Diencephalon (tissue), 2 donors: ENCODE measurements around a stretch of chr21.

- RAMPAGE, long total RNA = no peak
Observed at GRCh38 chr21:38089676-38090250, 167.0 kb upstream of the KCNJ15 start.

DNA sequence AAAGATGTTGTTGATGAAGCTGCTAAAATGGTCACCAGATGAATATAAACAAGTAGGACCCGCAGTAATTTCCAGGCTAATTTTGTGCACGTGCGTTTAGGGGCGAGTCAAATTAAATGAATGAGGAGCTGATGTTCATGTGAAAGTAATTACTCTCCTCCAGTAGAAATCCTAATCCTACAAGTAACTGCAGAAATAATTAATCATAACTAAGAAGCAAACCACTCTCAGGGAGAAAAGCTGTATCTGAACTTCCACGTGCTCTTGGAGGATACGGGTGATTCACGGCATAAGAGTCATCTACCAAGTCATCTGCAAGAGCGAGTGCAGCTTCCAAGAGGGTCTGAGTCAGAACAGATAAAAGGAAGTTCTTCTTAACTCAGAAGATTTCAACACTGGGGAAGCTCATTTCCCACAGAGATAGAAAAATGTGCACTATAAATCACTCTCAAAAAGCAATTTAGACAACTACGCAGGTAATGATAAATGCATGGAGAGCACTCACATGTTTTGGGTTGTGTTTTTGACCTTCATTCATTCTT is 20.6 kb downstream of the KCNJ15 start:
- RAMPAGE, long total RNA = no peak

- RAMPAGE, long total RNA = no peak
Observed at GRCh38 chr21:38291999-38292198, 35.1 kb downstream of the KCNJ15 start.

GRCh38 chr21:38306437-38306912 is 49.7 kb downstream of the KCNJ15 start:
- RAMPAGE, long total RNA = no peak

GRCh38 chr21:38376276-38377074 is 119.7 kb downstream of the KCNJ15 start:
- RAMPAGE, long total RNA = no peak

GRCh38 chr21:38448573-38448914 is 49.7 kb downstream of the ERG start:
- RAMPAGE, long total RNA = no peak

DNA sequence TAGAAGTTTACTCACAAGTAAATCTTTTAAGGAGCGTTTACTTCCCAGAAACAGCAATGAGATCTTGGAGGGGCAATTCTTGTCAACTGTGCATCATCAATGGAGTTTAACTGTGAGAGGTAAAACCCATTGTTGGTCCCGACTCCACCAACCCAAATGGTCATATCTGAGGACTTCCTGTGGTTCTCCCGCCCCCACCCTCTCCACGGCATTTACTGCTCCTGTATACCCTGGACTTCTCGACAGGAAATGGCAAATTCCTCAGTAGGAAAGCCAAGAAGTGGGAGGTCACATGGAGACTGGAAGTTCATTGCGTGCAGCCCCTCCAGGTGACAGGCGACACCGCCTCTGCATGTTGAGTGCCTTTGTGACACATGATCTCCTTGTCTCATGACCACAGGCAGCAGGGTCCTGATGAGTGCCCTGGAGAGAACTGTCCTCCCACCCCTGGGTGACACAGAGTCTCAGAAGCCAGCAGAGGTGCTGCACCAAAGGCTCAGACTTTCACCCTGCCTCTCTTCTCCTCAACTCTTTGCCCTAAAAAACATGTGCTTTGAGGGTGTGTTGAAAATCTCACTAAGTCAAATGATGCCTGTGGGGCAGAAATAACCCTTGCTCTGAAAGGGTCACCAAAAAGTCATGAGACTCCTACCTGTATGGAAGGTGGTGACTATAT is 24.1 kb downstream of the ERG start:
- RAMPAGE, long total RNA = no peak

DNA sequence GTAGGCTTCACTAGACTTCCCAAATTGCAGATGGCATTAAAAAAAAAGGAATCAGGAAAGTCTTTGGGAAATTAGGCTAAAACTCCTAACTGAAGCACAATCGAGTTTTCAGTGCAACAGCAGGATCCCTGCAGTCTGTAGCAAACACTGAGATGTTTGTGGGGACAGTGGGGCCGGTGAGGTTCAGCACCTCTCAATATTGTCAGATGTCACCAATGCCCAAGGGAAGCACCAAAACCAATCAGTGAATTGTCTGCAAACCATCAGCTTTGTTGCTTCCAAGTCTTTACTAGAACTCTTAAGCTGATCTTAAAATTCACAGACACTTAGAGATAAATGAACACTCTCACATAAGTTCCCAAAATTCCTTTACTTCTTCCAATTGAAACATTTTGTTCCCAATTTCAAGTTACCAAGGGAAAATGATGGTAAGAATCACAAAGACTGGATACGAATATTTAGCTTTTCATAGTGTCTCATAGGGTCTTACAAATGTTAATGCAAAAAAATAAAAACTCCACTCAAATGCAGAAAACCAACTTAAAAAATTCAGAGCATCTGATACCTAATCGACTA is 2.5 kb downstream of the ERG start:
- RAMPAGE, long total RNA = no peak

GRCh38 chr21:38740258-38740479 is 65.6 kb upstream of the ETS2 start:
- RAMPAGE, long total RNA = no peak

GRCh38 chr21:38787227-38788318 is 18.2 kb upstream of the ETS2 start:
- RAMPAGE, long total RNA = no peak

GRCh38 chr21:38820287-38821201 is 14.8 kb downstream of the ETS2 start:
- RAMPAGE, long total RNA = no peak

GRCh38 chr21:38831161-38832266 is 25.8 kb downstream of the ETS2 start:
- RAMPAGE, long total RNA = no peak

GRCh38 chr21:38909065-38909580 is 103.4 kb downstream of the ETS2 start:
- RAMPAGE, long total RNA = no peak

DNA sequence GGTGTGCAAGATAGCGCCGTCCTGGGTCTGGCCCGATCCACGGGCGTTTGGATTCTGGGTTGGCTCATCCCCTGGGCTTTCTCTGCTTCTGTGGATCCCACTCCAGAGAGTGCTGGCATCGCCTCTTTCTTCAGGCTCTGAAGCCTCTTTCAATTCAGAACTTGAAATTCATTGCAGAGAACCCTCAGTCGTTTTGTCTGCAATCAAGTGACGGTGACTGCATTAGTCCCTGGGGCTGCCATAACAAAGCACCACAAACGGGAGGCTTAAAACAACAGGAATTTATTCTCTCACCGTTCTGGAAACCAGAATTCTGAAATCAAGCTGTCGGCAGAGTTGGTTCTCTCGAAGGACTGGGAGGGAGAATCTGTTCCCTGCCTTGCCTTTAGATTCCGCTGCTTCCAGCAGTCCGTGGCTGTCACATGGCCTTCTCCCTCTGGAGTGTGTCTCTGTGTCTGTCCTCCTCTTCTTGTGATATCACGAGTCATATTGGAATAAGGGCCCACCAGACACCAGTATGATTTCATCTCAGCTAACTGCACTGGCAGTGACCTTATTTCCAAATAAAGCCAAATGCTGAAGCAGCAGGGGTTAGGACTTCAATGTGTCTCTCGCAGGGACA is 181.7 kb downstream of the ETS2 start:
- RAMPAGE, long total RNA = no peak

GRCh38 chr21:38997141-38997773 is 186.0 kb downstream of the PSMG1 start:
- RAMPAGE, long total RNA = no peak

DNA sequence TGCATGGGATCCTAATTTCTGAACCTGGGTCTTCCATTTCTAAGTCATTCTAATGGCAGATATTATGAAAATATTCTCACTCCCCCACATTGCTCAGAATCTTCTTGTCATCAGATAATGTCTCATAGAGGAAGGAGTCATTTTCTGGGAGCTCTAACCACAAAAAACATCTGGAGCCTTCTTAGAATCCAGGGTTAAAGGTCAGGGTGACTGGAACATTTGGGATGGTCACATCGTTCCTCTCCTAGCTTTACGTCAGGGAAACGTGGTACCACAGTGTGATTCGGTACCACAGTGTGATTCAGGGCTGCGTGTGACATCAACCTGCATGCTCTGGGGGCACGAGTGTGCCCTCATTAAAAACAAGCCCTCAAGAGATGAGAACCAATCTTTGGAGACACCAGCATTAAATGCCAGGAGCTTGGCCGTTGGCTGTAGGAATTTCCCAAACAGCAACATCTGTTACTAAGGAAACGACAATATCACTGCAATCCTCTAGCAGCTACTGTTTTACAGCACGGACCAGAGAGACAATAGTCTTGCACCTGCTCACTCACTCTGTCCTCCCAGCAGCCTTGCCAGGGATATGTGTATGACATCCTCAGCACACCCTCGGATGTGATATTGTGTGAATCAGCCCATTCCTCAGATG is 179.1 kb downstream of the PSMG1 start:
- RAMPAGE, long total RNA = no peak

DNA sequence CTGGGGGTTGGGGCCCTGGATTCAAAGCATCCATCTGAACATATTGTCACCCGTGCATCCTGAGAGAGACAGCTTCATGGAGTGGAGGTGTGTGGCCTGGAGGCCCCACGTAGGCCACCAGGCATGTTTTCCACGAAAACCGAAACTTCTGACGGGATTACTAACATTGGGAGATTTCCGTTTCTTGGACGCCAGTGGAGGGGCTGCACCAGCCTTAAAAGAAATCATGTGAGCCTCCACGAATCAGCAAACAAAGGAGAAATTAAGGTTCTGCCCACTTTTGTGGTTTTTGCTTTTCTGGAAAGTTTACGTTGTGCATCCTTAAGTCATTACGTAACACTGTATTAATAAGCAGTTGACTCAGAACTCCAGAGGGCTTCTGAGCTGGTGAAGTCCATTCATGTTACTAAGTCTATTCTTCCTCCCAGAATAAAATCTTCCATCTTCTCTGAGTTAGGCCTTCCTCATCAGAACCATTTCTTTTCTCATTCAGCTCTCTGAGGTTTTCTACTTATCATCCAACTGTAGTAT is 168.5 kb downstream of the PSMG1 start:
- RAMPAGE, long total RNA = no peak

DNA sequence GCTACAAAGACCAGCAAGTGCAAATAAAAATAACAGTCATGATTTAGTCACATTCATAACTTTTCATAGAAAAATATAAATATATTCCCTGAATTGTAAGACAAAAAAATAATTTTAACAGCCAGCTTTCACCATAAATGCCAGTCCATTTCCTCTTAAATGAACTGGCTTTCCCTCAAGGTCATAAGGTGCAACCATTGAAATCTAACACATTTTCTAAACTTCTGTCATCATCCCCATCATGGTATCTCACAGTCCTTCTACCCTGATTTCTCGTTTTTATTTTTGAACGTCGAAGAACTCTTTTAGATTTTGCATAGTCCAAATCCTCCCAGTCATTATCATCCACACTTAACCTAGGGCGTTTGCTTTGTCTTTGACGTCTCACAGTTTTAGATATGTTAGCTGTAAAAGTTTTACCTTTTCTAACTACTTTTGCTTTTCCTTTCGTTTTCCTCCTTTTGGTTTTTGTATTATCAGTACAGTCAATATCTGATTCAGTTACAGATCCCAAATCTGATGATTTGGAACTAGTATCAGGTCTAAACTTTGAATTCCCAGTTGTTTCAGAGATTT is 12.9 kb upstream of the PSMG1 start:
- RAMPAGE, long total RNA = no peak

- RAMPAGE, long total RNA = no peak
Observed at GRCh38 chr21:39208904-39209293, 25.6 kb upstream of the PSMG1 start.

DNA sequence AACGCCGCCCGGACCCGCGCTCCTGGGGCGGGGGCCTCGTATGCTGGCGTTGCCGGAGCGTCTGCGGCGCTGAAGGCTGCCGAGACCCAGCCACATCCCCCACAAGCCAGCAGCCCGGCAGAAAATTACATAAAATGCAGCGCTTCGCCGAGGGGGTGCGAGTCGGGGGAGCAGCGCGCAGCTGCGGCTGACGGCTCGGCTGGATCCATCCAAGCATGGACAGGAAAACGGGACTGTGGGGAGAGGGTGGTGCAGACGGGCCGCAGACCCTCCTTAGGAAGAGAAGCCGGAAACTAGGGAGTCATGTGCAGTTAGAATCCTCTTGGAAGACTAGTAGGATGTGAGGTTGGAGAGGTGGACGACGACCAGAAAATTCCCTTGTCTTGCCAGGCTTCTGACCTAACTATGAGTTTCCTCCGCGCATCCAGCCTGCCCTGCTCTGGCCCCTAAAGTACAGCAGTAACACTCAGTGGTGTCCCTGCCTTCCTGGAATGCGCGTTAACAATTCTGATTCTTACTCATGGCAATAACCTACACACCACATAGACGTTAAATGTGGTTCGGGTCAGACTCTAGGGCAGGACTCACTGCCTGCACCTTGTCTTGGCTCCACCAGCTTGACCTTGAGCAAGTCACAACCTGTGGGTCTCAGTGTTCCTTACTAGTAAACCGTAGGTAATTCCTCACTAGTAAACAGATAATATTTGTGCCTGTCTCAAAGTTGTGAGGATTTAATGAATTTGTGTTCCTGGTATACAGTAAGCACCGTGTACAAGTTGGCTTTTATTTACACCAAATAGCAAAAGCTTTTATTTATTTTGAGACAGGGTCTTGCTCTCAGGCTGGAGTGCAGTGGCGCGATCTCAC is 1.0 kb upstream of the BRWD1 start:
- RAMPAGE, long total RNA = no peak